Mesenchymal stem cell of Wharton's jelly (primary cell): Measurements from ENCODE around the genes SPDYE10 and VPS37D.

- CAGE, long polyA plus RNA = no peak
These were observed 80.0 kb downstream of the CALN1 start for GRCh38 chr7:72332179-72332541.

DNA sequence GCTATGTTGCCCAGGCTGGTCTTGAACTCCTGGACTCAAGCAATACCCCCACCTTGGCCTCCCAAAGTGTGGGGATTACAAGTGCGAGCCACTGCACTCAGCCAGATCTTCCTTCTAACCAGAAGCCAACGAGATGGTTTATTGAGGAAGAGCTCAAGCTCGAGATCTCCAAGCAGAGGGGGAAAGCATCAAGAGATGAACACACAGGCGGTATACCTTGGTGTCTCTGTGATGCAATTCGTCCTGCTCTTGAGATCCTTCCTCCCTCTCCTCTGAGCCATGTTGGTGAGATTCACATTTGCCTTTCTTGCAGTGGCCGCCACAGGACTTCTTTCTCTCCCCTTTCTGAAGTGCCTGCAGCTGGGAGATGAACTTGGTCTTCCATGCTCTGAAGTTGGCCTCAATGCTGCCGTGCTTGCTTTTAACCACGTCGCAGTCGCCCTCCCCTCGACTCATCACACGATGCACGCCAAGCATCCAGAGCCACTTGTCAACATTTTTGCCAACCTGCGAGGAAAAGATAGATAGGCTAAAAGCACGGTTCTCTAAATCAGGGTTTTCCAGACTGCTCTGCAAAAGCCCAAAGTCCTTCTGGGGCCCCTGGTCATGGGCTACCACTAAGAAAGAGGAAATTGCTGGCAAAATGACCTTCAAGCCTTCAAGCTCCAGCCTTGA is 21.0 kb downstream of the TYW1B start:
- CAGE, long polyA plus RNA = no peak

DNA sequence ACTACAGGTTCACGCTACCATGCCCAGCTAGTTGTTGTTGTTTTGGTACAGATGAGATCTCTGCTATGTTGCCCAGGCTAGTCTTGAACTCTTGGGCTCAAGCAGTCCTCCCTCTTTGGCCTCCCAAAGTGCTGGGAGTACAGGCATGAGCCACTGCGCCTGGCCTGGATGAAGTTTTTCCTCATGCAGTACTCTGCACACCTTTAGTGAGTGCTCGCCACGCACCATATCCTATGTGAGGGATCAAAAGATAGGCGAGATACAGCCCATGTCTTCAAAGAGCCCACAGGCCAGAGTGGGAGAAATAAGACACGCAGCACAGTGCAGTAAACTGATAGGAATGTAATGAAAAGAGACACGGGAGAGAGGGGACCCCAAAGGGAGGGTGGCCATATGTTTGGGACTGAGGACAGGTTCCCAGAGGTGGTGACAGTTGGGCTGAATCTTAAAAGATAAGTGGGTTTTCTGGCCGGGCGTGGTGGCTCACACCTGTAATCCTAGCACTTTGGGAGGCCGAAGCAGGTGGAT is 12.8 kb upstream of the POM121 start:
- CAGE, long polyA plus RNA = no peak

DNA sequence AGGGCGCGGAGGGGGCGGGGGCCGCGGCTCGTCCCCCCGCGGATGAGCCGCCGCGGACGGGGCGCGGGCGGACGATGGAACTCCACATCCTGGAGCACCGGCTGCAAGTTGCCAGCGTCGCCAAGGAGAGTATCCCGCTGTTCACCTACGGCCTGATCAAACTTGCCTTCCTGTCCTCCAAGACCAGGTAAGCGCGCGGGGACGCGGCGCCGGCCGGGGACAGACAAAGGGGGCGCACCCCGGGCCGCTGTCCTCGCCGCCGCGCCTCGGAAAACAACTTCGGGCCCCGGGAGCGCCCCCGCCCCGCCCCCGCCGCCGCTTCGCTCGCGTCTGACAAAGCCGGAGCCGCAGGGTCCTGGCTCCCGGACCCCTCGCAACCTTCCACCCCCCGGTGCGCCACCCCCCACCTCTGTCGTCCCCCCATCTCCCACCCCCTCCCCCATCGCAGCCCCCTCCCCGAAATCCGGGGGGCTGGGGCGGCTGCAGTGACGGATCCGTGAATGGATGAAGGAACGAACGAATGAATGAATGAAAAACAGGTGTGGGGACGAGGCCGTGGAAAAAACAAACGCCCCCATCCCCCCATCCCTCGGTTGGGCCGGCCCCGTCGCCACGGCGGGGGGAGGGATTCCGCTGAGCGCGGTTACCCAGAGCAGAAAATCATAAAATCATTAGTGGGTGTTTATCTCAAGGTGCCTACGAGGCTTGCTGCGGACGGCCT is at the start of gene SPDYE10:
Gene SPDYE10, minus strand, starts transcription at position 275 of the 721 bp plus-strand sequence.
- CAGE, long polyA plus RNA = no peak

GRCh38 chr7:73443890-73444345 is 10.3 kb downstream of the FZD9 start:
- CAGE, long polyA plus RNA = no peak

GRCh38 chr7:73520292-73520719 is 1.8 kb downstream of the BAZ1B start:
- CAGE, long polyA plus RNA = no peak

DNA sequence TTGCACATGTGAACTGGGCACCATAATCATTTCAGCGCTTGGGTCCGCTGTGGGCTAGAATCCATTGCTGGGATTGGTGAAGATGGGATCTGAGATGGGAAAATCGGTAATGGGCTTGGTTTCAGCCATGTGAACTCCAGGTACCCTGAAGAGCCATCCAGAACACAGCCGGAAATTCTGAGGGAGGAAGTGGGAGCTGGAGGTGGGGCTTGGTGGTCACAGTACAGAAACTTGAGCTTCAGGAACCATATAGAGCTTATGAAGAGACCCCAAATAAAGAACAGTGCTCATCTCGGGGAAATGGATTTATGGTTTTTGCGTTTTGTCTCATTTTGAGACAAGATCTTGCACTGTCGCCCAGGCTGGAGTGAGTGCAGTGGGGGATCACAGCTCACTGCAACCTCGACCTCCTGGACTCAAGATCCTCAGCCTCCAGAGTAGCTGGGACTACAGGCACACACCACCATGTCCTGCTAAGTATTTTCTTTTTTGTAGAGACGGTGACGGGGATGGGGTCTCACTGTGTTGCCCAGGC is 3.5 kb upstream of the BAZ1B start:
- CAGE, long polyA plus RNA = no peak

- CAGE, long polyA plus RNA = no peak
These were observed 1.8 kb downstream of the BCL7B start for GRCh38 chr7:73555709-73556149.

DNA sequence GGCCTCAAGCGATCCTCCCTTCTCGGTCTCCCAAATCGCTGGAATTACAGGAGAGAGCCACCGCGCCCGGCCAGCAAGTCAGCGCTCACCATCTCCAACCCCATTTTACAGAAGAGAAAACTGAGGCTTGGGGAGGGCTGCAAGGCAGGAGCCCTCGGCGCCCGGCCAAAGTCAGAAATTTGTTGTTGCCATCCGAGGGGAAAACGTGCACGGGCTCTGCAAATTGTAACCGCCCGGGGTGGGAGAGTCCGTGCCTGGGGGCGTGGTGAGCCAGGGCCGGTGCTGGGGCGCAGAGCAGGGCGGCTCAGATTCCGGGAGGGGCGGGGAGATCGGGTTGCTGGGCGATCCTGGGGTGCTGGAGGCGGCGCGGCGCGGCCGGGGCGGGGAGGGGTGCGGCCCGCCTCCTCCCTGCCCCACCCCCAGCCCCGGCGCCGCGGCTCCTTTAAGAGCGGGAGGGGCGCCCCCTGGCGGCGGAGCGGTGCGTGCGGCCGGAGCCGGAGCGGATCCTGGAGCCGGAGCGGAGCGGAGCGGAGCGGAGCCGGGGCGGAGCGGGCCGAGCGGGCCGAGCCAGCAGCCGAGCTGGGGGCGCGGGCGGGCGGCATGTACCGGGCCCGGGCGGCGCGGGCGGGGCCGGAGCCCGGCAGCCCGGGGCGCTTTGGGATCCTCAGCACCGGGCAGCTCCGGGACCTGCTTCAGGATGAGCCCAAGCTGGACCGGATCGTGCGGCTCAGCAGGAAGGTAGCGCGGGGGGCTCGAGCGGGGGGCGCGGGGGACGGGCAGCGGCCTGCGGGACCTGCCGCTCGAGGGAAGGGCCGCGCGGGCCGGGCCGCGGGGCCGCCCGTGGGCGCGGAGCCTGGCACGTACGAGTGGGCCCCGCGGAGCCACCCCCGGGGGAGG is at the start of gene VPS37D:
Gene VPS37D, plus strand, starts transcription at position 473 of the 897 bp plus-strand sequence.
- CAGE, long polyA plus RNA = start-site peak on the plus strand centred at position 599 of the sequence, 69 bp wide, 14 and 12 reads in 2 replicates

DNA sequence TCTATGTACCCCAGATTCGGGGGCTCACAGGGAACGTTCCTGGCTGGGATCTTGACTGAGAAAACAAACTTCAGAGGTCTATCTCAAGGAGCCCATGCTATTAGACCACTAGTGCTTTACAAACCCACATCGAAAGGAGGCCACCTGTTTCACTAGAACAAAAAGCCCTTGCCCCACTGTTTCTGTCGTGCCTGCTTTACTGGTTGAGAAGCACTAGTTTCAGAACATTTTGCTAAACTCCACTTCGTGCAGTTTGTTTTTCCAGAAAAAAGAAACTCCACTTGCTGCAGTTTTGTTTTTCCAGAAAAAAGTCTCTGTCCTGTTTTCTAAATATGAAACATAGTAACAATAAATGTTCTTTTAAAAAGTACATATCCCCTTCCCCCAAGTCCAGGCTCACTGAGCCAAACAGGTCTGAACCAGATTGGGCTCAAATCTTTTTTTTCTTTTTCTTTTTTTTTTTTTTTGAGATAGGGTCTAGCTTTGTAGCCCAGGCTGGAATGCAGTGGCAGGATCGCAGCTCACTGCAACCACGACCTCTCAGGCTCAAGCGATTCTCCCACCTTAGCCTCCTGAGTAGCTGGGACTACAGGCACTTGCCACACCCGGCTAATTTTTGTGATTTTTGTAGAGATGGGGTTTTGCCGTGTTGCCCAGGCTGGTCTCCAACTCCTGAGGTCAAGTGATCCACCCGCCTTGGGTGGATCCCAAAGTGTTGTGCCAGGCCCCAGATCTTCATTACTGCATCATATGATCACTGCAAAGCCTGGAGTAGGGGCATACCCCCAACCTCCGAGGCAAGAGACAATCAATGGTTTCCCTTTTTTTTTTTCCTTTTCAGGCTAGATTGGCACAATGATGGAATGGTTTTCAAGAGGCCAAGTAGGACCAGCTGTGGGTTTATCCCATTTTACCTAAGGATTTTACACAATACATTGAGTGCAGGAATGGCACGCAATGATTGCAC is 2.9 kb downstream of the DNAJC30 start:
- CAGE, long polyA plus RNA = no peak

DNA sequence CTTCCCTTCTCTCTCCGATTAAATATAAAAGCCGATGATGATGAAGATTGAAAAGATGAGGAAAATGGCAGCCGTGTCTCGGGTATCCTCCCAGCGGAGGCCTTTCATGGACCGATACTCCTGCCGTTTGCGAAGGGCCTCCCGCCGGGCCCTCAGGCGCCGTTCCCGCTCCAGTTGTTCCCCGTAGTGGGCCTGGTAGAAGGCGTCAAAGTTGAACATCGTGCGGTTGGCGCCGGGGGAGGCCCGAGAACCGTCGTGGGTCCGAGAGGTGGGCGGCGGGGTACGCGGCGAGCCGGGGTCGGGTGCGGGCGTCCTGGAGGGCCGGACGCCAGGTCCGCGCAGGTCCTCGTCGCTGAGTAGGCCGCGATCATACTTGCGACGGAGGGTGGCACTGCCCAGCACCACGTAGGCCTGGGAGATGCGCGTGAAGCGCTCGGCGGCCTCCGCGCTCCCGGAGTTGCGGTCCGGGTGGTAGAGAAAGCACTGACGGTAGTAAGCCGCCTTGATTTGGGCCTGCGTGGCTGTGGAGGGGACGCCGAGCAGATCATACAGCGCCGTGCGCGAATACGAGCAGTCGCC is 439 bp downstream of the DNAJC30 start:
- CAGE, long polyA plus RNA = no peak

GRCh38 chr7:73716745-73717786 is 2.4 kb downstream of the STX1A start:
- CAGE, long polyA plus RNA = no peak

- CAGE, long polyA plus RNA = no peak
These were observed 29.3 kb upstream of the CLDN3 start for GRCh38 chr7:73799249-73799986.

- CAGE, long polyA plus RNA = no peak
These were observed 3.0 kb upstream of the CLDN4 start for GRCh38 chr7:73827335-73828627.

DNA sequence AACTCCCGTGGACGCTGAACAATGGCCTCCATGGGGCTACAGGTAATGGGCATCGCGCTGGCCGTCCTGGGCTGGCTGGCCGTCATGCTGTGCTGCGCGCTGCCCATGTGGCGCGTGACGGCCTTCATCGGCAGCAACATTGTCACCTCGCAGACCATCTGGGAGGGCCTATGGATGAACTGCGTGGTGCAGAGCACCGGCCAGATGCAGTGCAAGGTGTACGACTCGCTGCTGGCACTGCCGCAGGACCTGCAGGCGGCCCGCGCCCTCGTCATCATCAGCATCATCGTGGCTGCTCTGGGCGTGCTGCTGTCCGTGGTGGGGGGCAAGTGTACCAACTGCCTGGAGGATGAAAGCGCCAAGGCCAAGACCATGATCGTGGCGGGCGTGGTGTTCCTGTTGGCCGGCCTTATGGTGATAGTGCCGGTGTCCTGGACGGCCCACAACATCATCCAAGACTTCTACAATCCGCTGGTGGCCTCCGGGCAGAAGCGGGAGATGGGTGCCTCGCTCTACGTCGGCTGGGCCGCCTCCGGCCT is 454 bp downstream of the CLDN4 start:
- CAGE, long polyA plus RNA = no peak

DNA sequence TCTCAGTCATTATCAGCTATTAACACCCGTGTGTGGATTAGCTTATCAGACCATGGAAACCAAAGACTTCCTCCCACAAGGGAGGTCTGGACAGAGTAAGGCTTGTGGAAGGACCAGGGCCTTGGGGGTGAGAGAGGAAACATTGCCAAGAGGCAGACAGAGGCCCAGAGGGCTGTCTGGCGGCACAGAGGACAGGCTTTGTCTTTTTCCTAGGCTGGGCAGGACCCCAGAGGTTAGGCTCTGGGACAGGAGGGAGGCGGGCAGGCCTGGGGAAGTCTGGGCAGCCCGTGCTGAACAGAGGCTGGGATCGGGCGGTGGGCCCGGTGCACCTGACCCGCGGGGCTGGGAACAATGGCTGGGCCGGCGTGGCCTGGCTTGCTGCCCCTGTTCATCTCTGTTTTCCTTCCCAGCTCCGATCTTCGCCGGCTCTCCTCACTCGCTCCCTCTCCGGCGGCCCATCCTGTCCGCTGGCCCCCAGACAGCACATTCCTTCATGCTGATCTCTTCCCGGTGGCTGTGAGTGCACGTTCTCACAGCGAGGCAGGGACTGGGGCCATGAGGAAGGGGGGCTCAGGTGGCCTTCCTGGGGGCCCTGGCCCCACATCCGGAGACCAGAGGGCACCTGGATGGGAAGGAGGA is 25.4 kb downstream of the TMEM270 start:
- CAGE, long polyA plus RNA = no peak

- CAGE, long polyA plus RNA = no peak
These were observed 7.2 kb downstream of the ELN start for GRCh38 chr7:74035155-74035577.

GRCh38 chr7:74052399-74053025 is 24.5 kb downstream of the ELN start:
- CAGE, long polyA plus RNA = no peak

DNA sequence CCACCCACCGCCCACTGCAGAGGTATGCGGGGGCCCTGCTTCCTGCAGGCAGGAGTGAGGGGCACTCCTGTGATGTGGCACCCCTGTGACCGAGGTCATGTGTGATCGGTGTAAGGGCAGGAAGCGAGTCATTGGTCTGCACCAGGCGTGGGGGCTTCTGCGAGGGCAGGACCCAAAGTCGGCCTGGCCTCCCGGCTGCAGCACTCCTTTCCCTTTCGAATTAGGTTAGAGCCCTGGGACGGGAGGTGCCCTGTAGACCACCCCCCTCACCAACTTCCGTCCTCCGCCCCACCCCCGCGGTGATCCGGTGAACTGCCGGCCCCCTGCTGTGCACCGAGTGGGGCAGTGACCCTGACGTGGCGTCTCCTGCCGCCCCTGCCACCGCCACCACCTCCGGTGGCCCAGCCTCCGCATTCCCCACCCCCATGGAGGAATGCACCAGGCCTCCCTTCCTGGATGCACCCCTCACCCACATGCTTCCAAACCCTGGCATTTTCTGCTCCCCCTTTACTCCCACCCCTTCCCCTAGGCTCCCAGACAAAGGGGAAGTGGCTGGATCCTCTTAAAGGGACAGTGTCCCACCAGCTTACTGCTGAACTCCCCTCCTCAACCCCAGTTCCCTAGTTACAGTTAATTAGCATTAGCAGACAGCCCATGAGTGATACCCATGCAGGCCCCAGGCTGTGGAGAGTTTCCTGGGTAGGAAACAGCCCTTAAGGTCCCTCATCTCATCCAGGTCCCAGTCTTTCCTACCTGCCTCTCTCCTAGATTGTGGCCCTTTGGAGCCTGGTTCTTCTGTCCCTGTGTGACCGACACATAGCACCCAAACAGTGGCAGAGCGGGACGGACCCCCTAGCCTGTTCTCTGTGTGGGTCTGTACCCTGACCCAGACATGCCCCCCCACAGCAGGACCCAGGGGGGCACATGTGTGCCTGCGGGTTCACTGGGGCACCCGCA is 11.1 kb downstream of the LIMK1 start:
- CAGE, long polyA plus RNA = no peak

GRCh38 chr7:74206512-74206818 is 3.3 kb upstream of the LAT2 start:
- CAGE, long polyA plus RNA = no peak